Epithelial cell of prostate (primary cell): ENCODE measurements around the gene GCAT.

GRCh38 chr22:37644737-37645344, 5.4 kb downstream of the SH3BP1 start:
- RRBS, result no CpG with 5 or more reads among the region's 17 CpGs

DNA sequence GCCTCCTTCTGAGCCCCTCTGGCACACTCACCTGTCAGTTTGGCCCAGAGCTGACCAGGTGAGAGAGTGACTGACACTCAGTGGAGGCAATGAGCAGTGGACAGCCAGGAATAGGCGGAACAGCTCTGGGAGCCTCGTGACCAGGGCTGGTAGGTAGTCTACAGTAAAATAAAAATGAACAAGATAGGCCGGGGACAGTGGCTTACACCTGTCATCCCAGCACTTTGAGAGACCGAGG, 4.0 kb upstream of the PDXP start:
- RRBS, result no CpG with 5 or more reads among the region's 4 CpGs

- RRBS, result no CpG with 5 or more reads among the region's 12 CpGs
Observed at GRCh38 chr22:37749220-37749644, 52.4 kb downstream of the TRIOBP start.

GRCh38 chr22:37807304-37808390, at the start of gene GCAT:
Gene GCAT, plus strand, starts transcription at chr22:37807934.
- RRBS, result 0% methylated on average over 6 of the region's 82 CpGs

GRCh38 chr22:37875646-37876173, 26.5 kb downstream of the EIF3L start:
- RRBS, result no CpG with 5 or more reads among the region's 8 CpGs

- RRBS, result no CpG with 5 or more reads among the region's 8 CpGs
Observed at GRCh38 chr22:37909718-37910246, 3.7 kb downstream of the MICALL1 start.

DNA sequence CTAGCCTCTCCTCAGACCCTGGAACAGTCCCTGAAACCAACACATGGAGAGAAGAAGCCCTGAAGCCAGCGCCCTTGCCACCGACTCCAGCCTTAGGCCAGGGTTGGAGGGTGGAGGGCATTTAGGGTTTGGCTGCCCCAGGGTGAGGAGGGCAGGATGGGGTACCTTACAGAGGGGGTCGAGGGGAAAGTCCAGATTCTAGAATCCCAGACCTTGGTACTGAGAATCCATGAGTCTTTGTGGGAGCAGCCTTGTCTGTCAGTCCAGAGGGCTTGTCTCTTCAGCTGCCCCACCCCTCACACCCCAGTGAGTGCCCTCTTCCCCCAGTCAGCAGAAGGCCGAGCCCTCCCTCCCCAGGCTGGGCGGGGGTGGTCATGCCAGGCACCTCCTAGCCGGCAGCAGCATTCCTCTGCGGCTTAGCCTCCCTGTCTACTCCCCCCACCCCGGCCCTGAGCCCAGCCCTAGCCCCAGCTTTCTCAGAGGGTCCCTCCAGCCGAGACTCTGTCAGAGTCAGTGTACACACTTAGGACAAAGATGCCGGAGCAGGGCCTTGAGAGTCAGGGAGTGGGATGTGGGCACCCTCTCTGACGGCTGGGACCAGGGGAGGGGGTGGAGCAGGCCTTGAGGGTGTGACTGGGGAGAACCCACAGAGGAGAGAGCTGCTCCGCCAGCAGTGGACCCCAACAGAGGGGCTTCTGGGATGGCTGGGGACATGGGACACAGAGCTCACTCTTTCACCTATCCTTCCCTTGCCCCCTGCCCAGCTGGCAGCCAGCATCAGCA, 4.6 kb downstream of the SOX10 start:
- RRBS, result 69% methylated on average over 4 of the region's 12 CpGs

- RRBS, result 94% methylated on average over 4 of the region's 48 CpGs
Observed at GRCh38 chr22:38038230-38039037, 18.8 kb upstream of the PICK1 start.

- RRBS, result no CpG with 5 or more reads among the region's 11 CpGs
Observed at GRCh38 chr22:38084354-38084887, 437 bp upstream of the SLC16A8 start.

DNA sequence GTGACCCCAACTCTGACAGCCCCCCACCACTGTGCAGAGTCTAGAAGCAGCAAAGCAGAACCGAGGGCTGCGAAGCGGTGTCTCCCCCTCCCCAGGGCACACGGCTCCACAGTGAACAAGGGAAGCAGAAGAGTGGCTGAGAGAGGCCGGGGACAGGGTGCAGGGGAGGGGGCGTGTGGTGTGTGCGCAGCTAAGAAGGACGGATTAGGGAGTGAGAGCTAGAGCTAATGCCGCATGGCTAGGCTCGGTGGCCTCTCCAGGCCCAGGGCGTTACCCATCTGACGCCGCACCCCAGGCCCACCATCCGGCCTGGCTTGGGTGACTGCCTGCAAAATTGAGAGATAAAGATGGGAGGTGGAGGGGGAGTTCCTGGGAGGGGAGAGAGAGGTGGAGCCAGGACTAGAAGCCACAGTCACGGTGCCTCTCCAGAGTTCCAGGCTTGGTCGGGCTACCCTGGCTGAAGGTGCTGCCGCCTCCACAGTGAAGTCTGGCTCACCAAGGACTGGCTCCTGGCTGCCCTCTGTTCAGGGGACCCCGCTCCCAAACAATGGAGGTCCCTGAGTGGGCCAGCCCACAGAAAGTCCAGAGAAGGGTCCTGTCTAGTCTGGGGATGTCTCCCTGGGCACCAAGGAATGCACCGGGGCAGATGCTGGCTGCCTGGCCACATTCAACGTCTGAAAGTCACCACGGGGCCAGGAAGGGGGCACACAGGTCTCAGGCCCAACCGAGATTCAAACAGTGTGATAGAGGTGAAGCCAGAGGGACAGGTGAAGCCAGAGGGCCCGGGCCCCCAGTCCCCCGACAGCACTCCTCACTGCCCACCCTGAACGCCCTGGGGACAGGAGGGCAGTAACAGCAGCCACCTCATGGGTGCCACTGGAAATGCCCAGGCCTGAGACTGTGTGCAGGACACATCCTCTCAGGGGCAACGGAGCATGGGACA, 16.9 kb upstream of the BAIAP2L2 start:
- RRBS, result no CpG with 5 or more reads among the region's 26 CpGs

GRCh38 chr22:38180711-38181562, 693 bp downstream of the PLA2G6 start:
- RRBS, result no CpG with 5 or more reads among the region's 19 CpGs

DNA sequence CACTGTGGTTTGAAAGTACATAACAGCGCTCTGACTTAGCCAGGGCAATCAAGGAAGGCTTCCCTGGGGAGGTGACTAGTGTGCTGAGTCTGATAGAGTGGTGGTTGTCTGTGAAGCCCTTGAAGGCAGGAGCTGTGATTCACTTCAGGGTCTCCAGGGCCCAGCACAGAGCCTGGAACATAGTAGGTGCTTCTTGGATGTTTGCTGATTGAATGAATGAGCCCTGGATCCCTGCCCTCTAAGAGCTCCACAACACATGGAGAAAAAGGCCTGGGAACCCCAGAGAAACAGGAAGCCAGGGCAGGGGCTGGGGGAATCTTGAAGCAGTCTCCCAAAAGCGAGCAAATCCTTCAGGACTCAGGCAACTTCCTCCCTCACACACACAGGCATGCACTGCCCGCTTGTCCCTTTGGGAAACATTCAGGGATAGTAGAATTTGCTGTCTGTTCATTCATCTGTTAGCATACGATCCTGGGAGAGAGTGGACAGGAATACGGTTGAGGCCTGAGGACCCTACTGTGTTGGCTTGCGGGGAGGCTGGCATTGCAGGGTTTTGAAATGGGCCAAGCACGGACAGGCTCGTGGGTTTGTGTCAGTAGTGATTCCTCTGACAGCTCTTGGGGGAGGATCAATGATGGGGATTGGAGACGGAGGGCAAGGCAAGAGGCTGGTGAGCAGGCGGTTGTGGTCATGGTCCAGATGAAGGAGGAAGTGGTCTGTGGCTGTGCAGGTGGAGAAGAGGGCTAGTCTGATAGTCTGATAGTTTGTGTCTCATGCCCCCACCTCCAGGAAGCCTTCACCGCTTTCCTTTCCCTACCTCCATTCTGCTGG, 2.7 kb downstream of the MAFF start:
- RRBS, result no CpG with 5 or more reads among the region's 11 CpGs

GRCh38 chr22:38235360-38235771, 33.6 kb downstream of the MAFF start:
- RRBS, result no CpG with 5 or more reads among the region's 9 CpGs

GRCh38 chr22:38261997-38262529, 10.7 kb downstream of the TMEM184B start:
- RRBS, result no CpG with 5 or more reads among the region's 15 CpGs

DNA sequence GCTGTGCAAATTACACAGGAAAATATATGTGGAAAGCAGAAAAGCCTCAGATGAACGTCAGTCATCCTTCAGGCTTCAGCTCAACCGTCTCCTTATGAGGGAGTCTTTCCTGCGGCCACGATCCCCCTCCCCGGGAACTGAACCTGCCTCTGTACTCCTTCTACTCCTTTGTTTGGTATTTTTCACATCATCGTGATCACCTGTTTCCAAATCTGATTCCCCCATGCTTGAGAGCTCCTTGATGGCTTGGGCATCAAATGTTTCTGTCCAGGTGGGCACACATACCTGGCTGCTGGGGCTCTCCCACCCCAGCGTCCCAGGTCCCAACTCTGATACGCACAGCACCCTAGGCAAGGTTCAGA, 1.4 kb downstream of the TMEM184B start:
- RRBS, result no CpG with 5 or more reads among the region's 8 CpGs

DNA sequence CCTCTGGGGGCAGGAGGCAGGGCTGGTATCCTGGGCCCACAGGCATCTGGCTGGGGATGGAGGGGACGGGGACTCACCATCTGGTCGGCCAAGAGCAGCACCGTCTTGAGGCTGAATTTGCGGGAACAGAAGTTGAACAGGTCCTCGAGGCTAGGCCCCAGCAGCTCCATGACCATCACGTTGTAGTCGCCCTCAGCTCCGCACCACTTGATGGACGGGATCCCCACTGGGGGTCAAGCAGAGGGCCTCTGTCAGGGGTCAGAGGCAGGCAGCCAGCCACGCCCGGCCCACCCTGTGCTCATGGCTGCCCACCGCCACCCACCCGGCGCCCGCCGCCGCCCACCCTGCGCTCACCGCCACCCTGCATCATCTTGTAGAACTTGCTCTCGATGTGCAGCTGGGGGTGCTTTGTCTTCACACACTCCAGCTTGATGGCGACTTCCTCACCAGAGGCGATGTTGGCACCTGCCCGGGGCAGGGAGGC, 14.4 kb downstream of the CSNK1E start:
- RRBS, result 78% methylated on average over 4 of the region's 23 CpGs

DNA sequence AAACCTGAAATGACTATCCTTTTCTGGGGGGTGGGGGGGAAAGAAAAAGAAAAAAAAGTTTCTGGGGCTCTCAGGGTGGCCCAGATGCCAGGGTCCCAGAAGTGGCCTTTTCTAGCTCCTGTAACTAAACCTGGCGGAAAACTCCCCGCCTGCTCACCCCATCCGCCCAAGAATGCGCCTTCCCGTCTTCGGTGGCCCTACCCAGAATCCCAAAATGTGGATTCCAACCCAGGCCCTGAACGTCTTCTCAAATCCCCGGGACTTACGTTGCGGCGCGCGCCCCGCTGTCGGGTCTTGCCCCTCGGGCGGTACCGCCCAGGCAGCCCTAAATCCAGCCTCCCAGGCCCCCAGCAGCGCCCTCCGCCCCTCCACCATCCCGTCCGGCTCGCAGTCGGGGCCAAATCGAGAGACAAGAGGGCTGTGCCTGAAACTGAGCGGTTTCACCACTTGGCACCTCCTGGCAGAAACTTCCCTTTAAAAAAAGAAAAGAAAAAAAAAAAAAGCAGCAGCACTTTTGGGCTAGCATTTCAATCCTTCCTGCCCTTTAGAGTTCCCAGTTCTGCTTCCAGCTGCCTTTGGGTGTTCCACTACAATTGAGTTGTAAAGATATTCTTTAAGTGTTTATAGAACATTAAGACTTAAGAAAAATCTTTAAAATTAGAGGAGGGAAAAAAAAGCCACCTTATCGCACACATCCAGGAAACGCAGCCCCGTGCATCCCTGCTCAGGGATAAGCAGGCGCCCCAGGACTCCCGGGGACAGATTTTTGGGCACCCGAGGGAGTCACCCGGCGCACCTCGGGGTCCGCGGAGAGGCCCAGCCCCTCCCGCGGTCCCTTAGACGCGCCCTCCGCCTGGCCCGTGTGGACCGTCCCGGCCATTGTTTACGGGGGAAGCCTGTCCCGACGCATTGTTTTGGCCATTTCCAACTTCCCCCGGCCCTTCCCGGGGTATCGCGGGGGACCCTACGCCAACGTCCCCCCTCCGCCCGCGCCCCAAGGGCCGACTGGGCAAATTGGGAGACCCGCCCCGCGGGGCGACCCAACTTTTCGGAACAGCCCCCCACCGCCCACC, 57.6 kb downstream of the KCNJ4 start:
- RRBS, result 2% methylated on average over 11 of the region's 64 CpGs

DNA sequence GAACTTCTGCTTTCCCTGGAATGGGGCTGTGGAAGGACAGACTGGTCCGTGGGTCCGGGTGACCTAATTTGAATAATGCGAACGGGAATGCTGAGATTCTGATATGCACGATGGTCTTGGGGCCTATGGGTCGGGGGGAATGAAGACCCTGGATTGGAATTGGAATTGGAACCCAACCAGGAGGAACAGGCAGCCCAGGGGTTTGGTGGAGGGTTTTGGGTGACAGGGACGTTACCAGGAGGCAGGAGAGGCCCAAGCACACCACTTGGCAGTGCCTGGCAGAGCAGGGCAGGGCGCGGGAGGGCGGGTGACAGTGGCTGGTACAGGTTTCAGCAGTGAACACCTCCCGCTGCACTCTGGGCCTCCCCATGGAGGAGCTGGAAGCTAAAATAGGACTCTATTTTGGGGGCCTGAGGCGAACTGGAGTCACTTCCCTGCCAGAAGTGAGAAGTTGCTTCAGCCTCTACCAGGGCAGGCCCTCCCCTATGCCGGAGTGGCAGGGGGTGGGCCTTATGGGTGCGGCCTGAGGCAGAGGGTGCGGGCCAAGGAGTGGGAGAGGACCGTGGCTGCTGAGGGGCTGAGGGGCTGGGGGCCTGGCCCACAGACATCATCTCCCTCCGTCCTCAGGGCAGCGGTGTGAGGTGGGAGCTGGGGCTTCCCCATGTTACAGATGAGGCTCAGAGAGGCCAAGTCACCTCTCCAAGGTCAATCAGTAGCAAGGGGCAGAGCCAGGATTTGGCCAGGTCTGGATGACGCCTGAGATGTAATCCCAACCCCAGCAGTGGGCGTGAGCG, 39.5 kb downstream of the KCNJ4 start:
- RRBS, result no CpG with 5 or more reads among the region's 21 CpGs

DNA sequence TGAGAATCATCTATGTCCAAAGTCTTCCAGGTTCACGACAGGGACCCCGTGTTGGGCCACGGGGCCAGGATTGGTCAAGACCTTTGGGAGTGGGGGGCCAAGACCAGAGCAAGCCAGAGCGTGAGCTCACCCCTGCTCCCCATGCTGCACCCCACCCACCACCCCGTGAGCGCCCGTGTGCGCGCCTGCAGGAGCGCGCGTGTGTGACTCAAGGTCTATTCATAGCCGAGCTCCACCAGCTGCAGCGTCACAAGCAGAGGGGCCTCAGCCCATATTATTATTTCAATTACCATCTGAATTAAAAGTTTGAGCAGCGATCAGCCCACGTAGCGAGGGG, 5.2 kb downstream of the KCNJ4 start:
- RRBS, result no CpG with 5 or more reads among the region's 17 CpGs

DNA sequence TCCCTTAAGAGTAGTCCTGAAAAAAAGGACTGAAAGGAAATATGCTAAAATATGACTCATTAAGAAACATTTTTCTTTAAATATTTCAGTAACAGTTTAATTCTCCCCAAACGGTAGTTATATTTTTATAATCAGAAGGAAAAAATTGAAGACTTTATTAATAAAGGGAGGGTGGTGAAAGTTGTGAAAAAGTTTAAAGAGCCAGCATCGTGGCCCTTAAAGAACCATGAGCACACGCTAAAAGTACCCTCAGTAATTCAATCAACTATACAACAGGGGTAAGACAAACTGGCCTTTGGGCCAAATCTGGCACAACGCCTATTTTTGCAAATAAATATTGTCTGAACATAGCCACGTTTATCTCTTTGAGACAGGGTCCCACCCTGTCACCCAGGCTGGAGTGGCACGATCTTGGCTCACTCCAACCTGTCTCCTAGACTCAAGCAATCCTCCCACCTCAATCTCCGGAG, 13.2 kb downstream of the DDX17 start:
- RRBS, result no CpG with 5 or more reads among the region's 7 CpGs